ENCODE measurements around the gene ADGRG6.

DNA sequence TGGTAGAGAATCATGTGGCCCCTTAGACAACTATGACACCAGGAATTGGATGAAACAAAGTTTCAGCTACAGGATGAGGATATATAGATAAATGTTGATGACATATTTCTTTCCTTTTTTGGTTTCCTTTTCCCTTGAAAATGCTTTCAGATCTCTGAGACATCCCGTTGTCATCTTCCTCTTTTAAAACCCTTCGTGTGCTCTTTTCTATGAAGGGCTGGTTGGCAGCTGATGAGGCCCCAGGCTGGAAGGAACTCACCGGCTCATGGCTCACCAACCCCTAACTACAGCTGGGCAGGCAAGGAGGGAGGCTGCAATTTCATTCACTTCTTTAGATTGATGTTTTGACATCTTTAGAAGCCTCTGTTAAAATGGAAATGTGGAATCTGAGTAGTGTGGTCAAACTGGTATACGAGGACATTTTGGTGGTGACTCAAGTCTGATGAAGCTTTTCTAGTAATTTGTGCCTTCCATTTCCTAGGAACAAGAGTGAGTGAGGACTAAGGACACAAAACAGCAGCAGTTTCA, 167.8 kb upstream of the TNFAIP3 start:
- RRBS, 2 experiments, result no CpG with 5 or more reads among the region's 4 CpGs

DNA sequence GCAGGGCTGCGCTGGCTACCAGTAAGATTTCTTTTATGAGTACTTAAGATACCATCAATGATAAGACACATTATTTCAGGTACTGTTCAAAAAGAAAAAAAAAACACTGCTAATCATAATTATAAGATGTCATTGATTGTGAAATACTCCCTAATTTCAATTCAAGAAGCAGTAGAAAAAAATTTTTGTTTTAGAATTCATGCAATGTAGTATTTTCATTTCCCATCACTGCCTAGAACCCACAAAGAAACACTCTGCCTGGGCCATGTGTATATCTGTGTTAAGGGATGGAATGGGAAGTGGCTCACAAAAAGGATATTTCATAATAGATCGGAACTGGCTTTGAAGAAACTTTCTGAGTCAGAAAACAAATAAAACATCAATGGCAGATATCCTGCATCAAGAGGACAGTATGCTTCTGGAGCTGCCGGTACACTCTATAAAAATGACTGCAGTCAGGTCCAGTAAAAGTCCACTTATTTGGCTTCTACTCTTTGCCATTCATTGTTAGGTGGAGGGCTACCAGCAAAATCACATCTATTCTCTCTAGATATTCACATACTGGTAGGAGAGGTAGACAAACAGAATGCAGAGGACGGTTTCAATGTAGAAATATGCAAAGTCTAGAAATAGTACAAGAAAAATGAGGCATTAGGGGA, 135.0 kb upstream of the TNFAIP3 start:
- RRBS, 2 experiments, result no CpG with 5 or more reads among the region's 4 CpGs

DNA sequence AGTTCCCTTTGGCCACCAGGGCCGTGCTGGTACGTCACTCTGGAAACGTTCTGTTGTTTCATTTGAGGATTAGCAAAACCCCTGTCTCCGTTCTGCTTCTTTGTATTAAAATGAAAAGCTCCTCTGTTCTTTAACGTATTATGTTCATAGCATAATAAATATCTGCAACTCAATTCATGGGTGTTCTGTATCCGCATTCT, 90.2 kb upstream of the TNFAIP3 start:
- RRBS, 2 experiments, result no CpG with 5 or more reads among the region's 6 CpGs

DNA sequence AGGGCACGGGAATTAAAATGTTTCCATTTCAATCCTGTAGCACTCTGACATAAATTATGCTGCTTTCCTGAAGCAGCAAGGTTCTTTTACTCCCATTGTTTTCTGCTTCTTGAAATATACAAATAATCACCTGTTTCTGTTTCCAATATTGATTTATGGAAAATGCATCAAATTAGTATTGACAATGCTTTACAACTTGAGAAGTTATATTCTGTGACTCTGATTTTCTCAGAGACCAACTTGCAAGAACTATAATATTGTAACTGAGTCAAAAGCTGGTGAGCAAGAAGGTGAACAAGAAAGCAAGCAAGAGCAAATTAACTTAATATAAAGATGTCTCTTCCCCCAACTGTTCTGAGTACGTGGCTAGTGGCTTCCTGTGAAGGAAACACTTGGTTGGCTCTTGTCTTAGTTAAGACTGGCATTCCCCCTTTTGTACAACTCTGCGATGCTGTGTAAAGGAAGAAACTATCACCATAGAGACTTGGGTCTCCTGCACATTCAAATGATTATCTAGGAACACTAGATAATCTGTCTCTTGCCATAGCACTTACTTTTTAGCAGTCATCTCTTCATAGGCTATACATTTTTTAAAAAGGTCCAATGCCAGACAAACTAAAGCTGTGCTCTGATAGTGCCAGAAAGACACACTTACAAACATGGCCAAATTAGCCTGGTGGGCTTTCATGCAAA, 47.4 kb upstream of the TNFAIP3 start:
- RRBS, 2 experiments, result no CpG with 5 or more reads among the region's 3 CpGs

DNA sequence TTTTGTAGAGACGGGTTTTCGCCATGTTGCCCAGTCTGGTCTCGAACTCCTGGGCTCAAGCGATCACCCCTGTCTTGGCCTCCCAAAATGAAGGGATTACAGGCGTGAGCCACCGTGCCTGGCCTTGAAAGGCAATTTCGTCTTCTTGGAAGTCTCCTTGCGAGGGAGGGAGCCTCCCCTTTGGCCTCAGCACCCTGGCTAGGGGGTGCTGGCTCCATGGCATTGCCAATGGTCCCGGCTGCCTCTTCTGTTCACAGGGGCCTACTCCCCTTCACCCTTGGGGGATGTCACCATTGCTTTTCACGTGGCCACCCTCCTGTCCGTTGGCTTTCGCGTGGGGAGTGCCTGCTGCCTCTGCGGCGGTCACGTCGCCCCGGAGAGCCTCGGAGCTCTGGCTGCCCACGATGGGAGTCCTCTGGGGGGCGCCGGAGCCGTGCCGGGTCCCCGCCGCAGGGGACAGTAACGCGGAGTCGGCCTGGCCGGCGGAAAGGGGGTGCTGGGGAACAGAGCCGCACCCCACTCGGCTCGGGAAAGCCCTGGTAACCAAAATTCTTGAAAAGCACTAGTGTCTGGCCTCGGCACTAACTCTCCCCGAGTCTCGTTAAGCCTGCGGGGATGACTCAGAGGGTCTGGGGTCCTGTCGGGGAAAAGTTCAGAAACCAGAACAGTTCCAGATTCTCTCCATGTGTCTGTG, 716 bp upstream of the HEBP2 start:
- RRBS, 2 experiments, result 8 to 11% methylated on average over 10 of the region's 39 CpGs

DNA sequence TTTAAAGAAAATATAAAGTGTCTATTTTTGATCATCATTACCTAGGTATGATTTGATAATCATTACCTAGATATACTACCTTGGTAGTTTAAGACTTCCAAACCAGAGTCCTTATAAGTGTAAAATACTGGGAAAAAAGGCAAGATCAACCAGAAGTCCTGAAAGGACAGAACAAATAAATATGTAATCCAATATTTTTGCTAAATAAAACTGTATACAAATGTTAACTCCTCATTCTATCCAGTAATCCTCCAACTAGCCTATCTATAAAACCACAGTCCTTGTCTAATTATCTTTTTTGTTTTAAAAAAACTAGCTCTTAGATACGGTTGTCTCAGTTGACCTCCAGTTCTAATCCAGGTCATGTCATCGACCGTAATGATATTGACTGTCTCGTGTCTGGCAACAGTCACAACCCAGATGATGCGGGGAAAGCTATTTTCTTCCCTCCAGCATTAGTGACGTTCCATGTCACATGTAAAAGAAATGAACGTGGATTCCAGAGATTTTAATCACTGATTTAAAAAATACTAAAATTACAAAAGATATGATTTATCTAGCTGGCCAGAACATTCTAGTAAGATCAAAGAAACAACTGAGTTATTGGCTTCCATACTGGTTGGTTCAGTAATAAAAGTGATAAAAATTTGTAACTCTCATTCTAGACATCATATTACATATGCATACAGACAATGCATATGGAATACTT, 35.5 kb downstream of the HEBP2 start:
- RRBS, 2 experiments, result no CpG with 5 or more reads among the region's 7 CpGs

DNA sequence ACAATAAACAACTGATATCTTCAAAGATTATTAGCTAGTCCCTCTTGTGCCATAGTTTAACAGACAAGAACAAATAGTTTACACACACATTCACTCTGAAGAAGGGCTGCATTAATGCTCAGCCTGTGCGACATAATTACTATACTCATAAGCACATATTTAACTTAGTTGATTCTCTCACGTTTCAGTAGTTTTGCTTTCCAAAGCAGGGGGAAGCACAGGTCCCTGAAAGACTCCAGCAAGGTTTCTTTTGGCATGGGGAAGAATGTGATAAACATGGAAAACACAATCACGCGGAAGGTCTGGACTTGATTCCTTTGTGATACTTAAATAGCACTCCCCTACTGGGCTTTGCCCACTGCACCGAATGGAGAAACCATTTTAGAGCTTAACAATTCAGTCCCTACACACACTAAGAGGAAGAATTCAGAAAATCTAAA, 71.3 kb upstream of the NHSL1 start:
- RRBS, 2 experiments, result no CpG with 5 or more reads among the region's 5 CpGs

DNA sequence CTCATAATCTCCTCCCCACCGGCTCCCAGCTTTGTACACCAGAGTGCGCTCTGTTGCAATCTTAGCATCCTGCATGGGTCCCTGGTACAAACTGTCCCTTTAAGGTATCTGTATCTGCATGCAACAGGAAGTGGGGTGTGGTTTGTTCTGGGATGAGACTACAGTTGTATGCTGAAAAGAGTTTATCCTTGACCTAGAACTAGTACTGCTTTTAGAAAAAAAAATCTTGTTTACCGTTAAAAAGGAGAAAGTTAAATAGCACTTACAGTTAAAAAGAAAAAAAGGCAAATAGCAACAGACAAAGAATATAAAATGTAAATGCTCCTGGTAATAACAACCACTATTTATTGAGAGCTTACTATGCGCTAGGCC, 9.9 kb upstream of the HECA start:
- RRBS, 2 experiments, result no CpG with 5 or more reads among the region's 4 CpGs

DNA sequence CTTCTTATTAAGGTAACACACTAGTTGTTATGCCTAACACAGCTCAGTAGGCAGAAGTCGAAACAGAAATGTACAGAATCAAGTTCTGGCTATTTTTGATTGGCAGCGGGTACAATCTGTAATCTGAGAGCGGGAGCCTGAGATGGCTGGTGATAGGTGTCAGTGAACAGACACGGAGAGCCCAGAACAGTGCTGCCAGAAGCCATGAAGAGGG, 11.5 kb downstream of the HECA start:
- RRBS, 2 experiments, result no CpG with 5 or more reads among the region's 4 CpGs

DNA sequence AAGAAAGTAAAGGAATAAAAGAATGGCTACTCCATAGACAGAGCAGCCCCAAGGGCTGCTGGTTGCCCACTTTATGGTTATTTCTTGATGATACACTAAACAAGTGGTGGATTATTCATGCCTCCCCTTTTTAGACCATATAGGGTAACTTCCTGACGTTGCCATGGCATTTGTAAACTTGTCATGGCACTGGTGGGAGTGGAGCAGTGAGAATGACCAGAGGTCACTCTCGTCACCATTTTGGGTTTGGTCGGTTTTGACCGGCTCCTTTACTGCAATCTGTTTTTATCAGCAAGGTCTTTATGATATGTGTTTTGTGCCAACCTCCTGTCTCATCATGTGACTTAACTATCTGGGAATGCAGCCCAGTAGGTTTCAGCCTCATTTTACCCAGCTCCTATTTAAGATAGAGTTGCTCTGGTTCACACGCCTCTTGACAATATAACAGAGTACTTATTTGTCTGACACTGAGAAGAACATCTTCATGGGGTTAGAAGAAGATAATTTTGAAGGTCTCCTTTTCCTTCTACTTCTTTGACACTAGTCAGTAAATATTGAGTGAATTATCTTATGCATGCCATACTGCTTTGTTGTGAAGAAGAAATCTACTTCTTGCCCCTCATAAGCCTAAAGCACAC, 22.2 kb downstream of the HECA start:
- RRBS, 2 experiments, result no CpG with 5 or more reads among the region's 5 CpGs

DNA sequence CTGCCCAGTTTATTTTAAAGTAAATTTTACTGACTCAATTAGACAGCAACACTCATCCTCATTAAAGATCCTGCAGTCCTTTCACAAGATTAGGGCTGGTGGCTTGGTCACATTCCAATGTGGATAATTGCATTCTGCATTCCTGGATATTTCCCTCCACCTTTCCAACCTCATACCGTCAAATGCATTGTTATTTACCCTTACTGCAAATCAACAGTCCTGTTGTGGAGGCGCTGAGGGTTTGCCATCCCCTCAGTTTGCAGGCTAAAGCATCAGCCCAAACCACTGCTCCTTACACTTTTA, 5.4 kb downstream of the CITED2 start:
- RRBS, 2 experiments, result no CpG with 5 or more reads among the region's 2 CpGs

GRCh38 chr6:139480107-139480787, 105.8 kb upstream of the CITED2 start:
- RRBS, 2 experiments, result no CpG with 5 or more reads among the region's 6 CpGs

- RRBS, 2 experiments, result no CpG with 5 or more reads among the region's 1 CpG
Measured at GRCh38 chr6:139743569-139744001, 369.1 kb upstream of the CITED2 start.

- RRBS, 2 experiments, result no CpG with 5 or more reads among the region's 2 CpGs
Measured at GRCh38 chr6:139977782-139978545, 603.5 kb upstream of the CITED2 start.

DNA sequence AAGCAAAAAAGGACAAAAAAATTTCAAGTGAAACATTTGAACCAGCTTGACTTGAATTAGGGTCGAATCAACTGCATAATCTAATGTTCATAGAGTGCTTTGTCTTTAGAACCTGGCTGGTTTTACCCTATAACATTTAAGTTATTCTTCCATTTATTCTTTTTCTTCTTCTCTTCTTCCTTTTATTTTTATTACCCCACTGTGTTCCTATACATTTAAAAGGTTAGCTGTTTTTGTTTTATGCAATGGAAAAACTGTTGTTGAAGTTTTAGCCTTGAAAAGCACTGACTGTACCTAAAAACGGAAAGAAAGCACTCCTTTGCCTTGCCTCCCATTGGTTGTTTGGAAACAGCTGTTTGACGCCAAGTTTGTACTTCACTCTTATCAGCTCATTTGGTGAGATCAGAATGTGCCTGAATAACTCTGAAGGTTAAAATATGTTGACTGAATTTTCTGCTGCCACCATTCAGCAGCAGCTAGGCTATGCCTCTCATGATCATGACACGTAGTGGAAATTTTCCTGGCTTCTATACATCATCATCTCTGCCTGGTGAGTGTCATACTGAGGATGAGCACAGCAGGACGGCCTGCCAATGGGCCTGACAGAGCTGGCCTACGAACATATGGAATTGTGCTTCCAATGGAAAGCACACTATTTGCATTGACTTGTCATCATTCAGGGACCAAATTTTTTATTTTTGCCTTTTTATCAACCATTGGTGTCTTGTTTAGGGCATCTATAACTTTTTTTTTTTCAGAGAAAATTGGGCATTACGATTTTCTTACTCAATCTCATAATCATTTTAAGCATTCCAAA, 704.8 kb upstream of the CITED2 start:
- RRBS, 2 experiments, result no CpG with 5 or more reads among the region's 7 CpGs

DNA sequence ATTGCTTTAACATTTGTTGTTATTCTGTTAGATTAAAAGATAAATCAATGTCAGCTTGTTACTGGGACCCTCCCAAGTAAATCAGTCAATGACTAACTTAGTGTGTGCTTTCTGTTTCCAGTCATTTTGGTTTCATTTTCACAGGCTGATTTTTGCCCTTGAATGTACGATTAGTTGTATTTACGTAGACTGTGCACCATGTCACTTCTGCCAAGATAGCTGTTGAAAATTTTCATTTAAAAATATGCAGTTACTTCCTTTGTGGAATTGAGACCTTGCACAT, 944.7 kb upstream of the CITED2 start:
- RRBS, 2 experiments, result no CpG with 5 or more reads among the region's 2 CpGs

GRCh38 chr6:141326465-141326904, 806.2 kb upstream of the GJE1 start:
- RRBS, 2 experiments, result no CpG with 5 or more reads among the region's 6 CpGs

DNA sequence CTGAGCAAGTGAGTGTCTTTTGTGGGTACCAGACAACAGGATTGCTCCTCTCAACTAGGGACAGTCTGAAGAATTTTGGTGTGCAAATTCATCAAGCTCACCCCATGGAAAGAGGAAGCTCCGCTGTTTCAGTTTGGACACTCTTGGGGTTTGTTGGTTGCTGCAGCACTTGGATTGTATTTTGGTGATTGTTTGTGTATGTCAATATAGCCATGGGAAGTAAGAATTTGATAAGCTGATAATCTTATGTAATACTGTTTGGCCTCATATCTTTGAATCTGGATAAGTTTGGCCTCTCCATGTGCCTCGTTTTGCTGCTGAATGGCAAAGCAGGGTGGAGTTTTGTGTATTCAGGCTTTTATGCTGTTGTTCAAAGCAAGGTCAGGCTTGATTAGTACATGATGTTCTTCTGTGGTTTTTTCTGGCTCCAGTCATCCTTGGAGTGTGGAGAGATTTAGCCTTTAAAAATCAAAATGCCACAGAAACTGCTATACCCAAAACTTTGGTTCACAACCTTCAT, 729.0 kb upstream of the GJE1 start:
- RRBS, 2 experiments, result no CpG with 5 or more reads among the region's 2 CpGs

DNA sequence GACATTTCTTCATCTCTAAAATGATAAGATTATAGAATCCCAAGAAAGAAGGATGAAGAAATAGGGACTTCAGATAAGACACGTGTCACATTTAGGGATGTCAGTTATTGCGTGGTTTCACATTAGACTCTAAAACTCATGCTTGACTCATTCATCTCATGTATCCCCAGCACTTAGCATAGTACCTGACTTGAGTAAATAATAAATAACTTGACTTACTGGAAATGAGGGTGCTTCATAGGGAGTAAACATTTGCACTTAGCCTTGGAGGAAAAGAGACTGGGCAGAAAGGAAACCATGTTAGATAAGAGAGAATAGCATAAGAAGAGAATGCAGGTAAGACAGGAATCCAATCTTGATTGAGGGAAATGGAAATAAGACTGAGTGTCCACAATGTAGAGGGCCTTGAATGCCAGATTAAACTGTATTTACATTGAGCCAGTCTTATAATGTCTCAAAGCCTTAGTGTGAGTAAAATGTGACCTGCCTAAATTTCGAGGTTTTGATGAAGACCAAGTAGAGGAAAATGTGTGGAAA, 37.3 kb downstream of the VTA1 start:
- RRBS, 2 experiments, result no CpG with 5 or more reads among the region's 3 CpGs

GRCh38 chr6:142301602-142302380, at the start of gene ADGRG6:
ADGRG6 (plus strand) TSS chr6:142302007.
- RRBS, 2 experiments, result 33 to 56% methylated on average over 11 to 16 of the region's 73 CpGs

Data from LNCaP clone FGC (cell line).